ENCODE measurements around a stretch of chr21.

CAGE:
- cytosol, long polyA minus RNA = no peak
- cytosol, long polyA plus RNA = no peak
- long polyA plus RNA = no peak
- nucleus, long polyA minus RNA = no peak
- nucleus, long polyA plus RNA = no peak
Measured at GRCh38 chr21:36861850-36862626, 104.4 kb downstream of the HLCS start.

DNA sequence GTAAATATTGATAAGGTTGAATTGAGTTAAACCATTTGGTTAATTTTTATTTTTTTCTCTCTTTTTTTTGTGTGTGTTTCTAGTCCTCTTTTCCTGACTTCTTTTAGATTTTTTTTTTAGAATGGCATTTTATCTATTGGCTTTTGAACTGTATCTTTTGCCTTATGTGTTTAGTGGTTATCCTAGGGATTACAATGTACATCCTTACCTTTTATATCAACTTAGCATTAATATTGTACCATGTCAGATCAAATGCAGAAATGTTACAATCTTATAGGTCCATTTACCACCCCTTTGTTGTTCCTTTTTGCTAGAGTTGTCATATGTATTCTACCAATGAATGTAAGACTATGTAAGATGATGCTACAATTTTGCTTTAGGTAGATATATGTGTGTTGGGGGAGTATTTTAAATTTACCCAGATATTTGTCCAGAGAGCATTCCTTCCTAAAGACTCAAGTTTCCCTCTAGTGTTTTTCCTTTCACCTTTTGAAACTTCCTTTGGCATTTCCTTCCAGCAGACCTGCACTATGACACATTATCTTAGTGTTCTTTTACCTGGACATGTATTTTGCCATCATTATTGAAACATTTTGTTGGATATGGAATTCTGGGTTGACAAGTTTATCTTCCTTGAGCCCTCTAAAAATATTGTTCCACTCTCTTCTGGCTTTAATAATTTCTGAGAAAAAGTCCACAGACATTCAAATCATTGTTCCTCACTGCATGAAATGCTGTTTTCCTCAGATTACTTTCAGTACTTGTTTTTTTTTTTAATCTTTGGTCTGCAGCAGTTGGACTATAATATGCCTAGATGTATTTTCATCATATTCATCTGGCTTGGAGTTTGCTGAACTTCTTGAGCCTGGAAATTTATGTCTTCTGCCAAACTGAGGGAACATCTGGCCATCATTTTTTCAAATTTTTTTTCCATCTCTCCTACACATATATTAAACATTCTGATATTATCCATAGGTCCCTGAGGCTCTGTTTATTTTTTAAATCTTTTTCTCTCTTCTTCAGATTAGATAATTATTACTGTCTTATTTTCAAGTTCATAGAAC lies 88.9 kb downstream of the HLCS start:
CAGE:
- cytosol, long polyA minus RNA = no peak
- cytosol, long polyA plus RNA = no peak
- long polyA plus RNA = no peak
- nucleus, long polyA minus RNA = start-site peak on the minus strand centred at position 562 of the sequence, 162 bp wide, 11 reads
- nucleus, long polyA plus RNA = no peak

GRCh38 chr21:36917363-36917865 lies 49.1 kb downstream of the HLCS start:
CAGE:
- cytosol, long polyA minus RNA = no peak
- cytosol, long polyA plus RNA = no peak
- long polyA plus RNA = no peak
- nucleus, long polyA minus RNA = no peak
- nucleus, long polyA plus RNA = no peak

GRCh38 chr21:36989473-36990653 lies 16.6 kb upstream of the RIPPLY3 start:
CAGE:
- cytosol, long polyA minus RNA = no peak
- cytosol, long polyA plus RNA = no peak
- long polyA plus RNA = no peak
- nucleus, long polyA minus RNA = no peak
- nucleus, long polyA plus RNA = no peak

GRCh38 chr21:37105275-37105776 lies 32.3 kb downstream of the TTC3 start:
CAGE:
- cytosol, long polyA minus RNA = no peak
- cytosol, long polyA plus RNA = no peak
- long polyA plus RNA = no peak
- nucleus, long polyA minus RNA = no peak
- nucleus, long polyA plus RNA = no peak

GRCh38 chr21:37225310-37225854 lies 41.8 kb downstream of the VPS26C start:
CAGE:
- cytosol, long polyA minus RNA = no peak
- cytosol, long polyA plus RNA = no peak
- long polyA plus RNA = no peak
- nucleus, long polyA minus RNA = no peak
- nucleus, long polyA plus RNA = no peak

GRCh38 chr21:37263766-37264200 lies 3.4 kb downstream of the VPS26C start:
CAGE:
- cytosol, long polyA minus RNA = no peak
- cytosol, long polyA plus RNA = no peak
- long polyA plus RNA = no peak
- nucleus, long polyA minus RNA = no peak
- nucleus, long polyA plus RNA = no peak

DNA sequence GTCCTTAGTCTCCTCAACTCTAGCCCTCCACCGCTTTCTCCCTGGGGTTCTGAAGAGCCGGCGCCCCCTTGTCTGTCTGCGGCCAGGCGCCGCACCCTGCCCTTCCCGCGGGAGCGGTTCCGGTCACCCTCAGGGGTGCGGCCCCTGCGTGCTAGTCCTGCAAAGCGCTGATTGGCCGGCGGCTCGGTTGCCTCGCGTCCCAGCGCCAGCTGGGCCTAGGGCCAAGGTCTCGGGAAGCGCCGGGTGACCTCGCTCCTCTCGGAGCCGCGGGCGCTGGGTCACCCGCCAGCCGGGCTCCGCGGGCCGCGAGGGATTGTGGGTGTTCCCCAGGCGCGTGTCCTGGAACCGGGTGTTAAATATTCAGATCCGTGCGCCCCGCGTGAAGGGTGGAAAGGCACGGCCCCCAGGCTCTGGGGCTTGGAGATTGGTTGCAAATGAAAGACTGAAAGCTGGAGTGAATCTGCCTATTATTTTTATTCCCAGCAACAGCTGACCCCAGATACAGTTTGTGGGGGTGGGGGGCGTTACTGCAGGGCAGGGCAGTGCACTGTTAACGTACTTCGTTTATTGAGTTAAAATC lies 767 bp upstream of the VPS26C start:
CAGE:
- cytosol, long polyA minus RNA = no peak
- cytosol, long polyA plus RNA = no peak
- long polyA plus RNA = no peak
- nucleus, long polyA minus RNA = no peak
- nucleus, long polyA plus RNA = no peak

DNA sequence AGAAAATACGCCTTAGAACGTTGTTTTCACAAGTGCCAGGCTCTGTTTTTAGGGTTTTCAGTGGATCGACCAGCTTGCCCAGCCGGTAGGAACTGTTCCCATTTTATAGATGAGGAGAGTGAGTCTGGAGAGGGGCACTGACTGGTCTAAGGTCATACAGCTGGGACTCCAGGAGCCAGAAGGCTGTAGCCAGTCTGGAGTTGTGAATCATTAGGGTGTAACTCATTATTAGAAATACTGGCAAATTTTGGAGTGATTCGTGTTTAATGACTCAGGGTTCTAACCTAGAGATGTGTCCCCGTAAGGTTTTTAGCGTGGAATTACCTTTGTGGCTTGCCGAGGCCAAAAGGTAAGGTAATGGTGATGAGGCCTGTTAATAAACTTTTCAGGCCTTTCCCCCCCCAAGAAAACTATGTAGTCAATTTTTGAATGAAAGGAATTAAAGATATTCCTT lies 2.0 kb downstream of the DYRK1A start:
CAGE:
- cytosol, long polyA minus RNA = no peak
- cytosol, long polyA plus RNA = no peak
- long polyA plus RNA = no peak
- nucleus, long polyA minus RNA = no peak
- nucleus, long polyA plus RNA = no peak

DNA sequence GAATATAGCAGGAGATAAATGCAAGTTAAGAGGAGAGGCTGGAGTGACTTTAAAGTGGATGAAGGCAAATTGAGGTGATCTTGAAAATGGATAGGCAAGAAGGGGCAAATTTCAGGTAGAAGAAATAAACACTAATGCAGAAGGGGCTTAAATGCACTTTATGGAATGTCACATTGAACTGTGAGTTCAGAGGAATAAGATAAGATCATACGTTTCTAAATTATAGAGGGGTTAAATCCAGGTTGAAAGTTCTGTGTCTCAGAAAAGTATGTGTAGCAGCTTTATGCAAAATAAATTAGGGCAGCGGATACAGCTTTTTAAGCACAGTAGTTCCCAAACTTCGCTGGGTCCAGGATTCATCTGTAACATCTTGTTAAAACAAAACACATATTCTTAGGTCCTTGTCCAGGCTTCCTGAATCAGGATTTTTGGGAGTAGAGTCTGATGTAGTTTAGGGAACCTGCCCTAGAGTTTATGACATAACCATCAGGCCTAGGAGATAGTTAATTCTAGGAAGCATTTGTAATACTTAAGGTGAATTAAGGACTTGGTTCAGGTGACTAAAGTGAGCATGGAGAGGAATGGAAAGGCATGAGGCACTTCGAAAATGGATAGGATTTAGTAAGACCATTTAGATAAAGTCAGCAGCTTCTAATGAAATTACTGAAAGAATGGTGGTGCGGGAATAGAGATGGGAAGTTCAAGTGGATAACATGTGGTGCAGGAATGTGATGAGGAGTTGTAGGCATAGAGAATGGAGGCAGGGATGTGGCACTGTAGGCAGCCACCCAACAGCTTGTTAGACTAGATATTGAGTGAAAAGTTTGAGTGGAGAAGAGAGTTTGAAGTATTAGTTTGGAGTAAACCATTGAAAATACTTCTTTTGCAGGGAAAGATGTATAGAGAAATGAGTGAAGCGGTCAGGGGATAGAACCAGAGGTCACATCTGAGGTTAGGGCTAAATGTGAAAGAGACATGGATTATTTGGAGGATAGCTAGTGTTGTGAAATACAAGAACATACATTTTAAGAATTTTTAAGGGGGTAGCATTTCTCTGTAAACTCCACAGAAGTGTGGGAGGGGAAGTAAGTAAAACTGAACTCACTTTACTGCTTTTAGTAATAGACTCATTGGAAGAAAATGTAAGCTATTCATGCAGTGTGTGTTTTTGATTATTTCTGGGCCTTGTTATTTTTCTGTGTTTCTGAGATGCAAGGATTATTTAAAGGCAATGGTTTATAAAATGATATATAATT lies 45.9 kb downstream of the DYRK1A start:
CAGE:
- cytosol, long polyA minus RNA = no peak
- cytosol, long polyA plus RNA = no peak
- long polyA plus RNA = no peak
- nucleus, long polyA minus RNA = no peak
- nucleus, long polyA plus RNA = no peak

DNA sequence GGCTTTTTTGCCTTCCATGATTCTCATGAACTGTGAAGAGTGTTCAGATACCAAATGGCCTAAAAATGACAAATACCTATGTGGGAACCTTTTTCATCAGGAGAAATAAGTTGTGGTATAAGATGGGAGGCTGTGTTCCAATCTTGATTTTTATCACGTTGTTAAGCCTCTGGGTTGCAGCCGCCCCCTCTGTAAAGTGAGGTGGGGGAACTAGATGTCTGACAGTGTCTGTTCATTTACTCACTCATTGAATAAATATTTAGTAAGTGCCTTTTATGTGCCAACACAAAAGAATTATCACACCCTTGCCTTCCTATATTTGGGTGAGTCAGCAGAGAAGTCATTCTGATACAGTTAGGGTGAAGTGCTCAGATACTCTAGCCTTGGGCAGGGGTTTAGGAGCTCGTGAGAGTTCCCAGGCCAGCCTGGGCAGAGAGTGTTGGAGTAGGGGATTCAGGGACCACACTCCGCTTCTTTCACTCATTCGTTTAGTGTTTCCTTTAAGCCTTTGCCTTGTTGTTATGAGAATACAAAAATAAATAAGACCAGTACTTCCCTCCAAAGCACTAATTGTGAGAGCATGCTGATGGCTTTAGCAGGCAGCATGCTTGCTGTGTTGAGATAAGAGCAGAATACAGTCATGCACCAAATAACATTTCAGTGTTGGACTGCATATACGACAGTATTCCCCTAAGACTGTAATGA lies 83.8 kb downstream of the DYRK1A start:
CAGE:
- cytosol, long polyA minus RNA = no peak
- cytosol, long polyA plus RNA = no peak
- long polyA plus RNA = no peak
- nucleus, long polyA minus RNA = no peak
- nucleus, long polyA plus RNA = no peak

GRCh38 chr21:37451412-37451855 lies 84.9 kb downstream of the DYRK1A start:
CAGE:
- cytosol, long polyA minus RNA = no peak
- cytosol, long polyA plus RNA = no peak
- long polyA plus RNA = no peak
- nucleus, long polyA minus RNA = no peak
- nucleus, long polyA plus RNA = no peak

DNA sequence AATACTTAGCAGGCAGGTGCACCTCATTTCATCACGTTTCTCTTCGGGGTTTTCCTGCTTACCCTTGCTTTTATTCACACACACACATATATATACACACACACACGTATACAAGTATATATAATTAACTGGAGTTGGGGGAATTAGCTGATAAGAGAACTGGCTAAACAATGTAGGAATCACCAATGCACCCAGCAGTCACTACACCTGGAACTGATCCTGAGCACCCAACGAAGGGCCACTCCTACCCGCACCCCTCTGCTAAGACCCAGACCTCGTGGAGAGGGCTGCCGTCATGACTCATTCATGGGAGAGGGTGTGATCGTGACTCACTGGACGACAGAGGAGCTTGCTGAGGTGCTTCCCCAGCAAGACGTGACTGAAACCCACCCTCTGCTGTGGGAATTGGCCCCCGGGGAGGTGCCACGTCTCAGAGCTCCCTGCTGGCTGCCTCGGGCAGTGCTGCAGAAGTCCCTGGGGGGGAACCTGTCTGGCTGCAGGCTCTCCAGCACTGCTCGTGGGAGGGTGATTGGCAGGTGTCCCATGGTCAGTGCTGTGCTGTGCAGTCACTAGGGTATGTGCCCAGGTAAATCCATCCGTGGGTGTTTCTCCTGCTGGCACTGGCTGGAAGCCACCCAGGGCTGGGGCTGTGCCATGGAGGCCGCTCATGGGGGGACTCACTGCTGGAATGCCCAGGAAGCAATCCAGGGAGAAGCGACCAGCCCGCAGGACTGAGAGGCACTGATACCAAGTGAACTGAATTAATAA lies 166.6 kb downstream of the DYRK1A start:
CAGE:
- cytosol, long polyA minus RNA = no peak
- cytosol, long polyA plus RNA = no peak
- long polyA plus RNA = no peak
- nucleus, long polyA minus RNA = no peak
- nucleus, long polyA plus RNA = no peak

DNA sequence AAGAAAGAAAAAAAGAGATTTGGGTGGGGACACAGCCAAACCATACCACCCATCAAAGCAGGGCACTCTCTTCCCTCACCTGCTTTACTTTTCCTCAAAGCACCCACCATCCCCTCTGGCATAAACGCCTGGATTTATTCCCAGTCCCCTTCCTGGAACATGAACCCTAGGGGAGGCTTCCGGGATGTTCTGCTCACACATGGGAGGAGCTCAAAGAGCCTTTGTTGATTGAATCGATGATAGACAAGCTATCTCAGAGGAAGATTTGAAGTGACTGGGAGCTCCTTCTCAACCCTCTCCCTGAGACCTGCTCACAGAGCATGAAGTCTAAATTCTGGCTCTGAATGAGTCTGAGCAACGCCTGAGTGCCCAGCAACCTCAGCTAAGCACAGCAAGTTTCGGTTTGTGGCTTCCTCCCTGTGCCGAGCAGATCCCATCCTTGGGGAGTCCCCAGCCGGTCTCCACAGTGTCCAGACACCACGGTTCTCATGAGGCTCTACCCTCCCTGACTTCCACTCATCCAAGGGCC lies 190.6 kb downstream of the DYRK1A start:
CAGE:
- cytosol, long polyA minus RNA = no peak
- cytosol, long polyA plus RNA = no peak
- long polyA plus RNA = no peak
- nucleus, long polyA minus RNA = no peak
- nucleus, long polyA plus RNA = no peak

DNA sequence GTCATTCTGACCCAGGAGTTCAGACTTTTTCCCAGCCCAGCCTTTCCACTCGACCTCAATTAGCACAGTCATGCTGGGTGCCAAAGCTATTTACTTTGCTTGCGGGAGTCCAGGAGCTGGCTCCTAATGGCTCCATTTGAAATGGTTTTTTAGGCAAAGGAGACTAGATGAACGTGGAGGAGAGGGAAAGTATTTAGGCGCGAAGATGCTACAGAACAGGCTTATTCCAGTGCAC lies 198.3 kb downstream of the DYRK1A start:
CAGE:
- cytosol, long polyA minus RNA = no peak
- cytosol, long polyA plus RNA = no peak
- long polyA plus RNA = no peak
- nucleus, long polyA minus RNA = no peak
- nucleus, long polyA plus RNA = no peak

DNA sequence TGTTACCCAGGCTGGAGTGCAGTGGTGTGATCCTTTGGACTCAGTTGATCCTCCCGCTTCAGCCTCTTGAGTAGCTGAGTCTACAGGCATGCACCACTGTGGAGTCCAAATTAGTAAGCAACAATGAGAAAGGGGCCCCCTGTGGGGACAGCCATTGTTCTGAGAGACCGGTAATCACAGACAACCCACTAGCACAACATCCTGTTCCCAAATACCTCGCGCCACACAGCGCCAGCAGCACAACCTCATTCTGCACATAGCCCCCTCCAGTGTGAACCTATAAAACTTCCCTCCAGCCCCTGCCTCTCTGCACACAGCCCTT lies 226.4 kb downstream of the DYRK1A start:
CAGE:
- cytosol, long polyA minus RNA = no peak
- cytosol, long polyA plus RNA = no peak
- long polyA plus RNA = no peak
- nucleus, long polyA minus RNA = no peak
- nucleus, long polyA plus RNA = no peak

DNA sequence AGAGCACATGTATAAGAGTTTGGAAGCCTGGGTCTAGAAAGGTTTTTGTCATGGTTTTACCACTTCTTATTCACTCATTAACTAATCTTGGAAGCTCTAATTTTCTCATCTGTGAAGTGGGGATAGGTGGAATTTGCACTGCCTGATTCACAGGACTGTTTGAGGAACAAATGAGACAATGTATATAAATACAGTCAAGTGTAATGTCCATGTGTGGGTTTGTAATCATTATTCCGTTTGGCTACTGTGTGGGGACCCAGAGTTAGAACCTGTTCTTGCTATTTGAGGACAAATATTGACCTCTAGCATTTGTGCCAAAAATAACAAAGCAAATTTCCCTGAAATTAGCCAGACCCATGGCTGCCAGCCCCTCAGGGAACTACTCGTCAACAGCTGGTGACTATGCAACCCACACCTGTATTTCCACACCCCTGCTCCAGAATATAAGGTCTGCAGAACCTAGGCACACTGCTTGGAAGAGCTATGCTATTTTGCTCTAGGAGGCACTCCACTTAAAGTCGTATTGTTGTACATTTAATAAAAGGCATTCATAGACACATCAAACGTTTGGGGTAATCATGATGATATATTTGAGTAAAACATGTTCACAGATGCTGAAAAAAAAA lies 70.7 kb downstream of the KCNJ6 start:
CAGE:
- cytosol, long polyA minus RNA = no peak
- cytosol, long polyA plus RNA = no peak
- long polyA plus RNA = no peak
- nucleus, long polyA minus RNA = no peak
- nucleus, long polyA plus RNA = no peak

DNA sequence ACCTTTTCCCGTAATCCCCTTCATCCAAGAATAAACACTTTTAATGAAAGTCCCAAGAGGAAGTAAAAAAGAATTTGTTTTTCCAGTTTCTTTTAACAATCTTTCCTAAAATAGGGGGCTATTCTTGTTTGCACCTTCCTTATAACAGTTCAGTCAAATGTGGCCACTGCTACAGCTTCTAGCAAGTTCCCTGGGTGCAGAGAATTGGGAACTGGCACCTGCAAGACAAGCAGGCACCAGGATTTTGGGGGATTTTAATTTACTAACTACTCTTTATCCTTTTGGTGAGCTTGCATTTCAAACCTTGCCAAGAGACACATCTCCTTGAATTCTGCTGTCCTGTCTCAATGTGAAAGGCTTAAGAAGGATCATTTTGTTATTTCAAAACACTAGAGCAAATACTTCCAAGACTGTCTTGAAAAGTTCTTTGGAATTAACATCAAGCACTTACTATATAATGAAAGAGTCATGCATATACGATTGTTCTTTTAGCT lies 43.7 kb upstream of the KCNJ15 start:
CAGE:
- cytosol, long polyA minus RNA = no peak
- cytosol, long polyA plus RNA = no peak
- long polyA plus RNA = no peak
- nucleus, long polyA minus RNA = no peak
- nucleus, long polyA plus RNA = no peak

DNA sequence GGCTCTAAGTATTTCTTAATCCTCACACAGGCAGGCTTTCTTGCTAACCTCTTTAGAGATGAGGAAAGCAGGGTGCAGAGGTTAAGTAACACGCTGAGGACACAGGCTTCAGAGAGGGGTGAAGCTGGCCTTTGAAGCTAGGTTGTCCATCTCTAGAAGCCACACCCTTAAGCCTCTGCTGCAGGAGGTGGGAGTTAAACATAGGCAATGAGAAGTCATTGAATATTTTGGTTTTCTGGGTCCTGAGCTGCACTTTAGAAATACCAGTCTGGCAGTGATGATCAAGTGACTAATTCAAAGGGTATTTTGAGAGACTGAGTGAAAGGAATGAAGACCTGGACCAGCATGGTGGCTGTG lies 9.9 kb downstream of the KCNJ15 start:
CAGE:
- cytosol, long polyA minus RNA = no peak
- cytosol, long polyA plus RNA = no peak
- long polyA plus RNA = no peak
- nucleus, long polyA minus RNA = start-site peak on the plus strand centred at position 180 of the sequence, 298 bp wide, 26 reads
- nucleus, long polyA plus RNA = no peak

GRCh38 chr21:38291999-38292198 lies 35.1 kb downstream of the KCNJ15 start:
CAGE:
- cytosol, long polyA minus RNA = no peak
- cytosol, long polyA plus RNA = no peak
- long polyA plus RNA = no peak
- nucleus, long polyA minus RNA = no peak
- nucleus, long polyA plus RNA = no peak

Measured in keratinocyte (primary cell).